Metanephros (tissue), 2 donors: ENCODE measurements around a stretch of chr13.

GRCh38 chr13:110129002-110129592, 177.9 kb downstream of the COL4A1 start:
- RAMPAGE, long total RNA, result no peak

GRCh38 chr13:110136447-110137586, 170.1 kb downstream of the COL4A1 start:
- RAMPAGE, long total RNA, result no peak

- RAMPAGE, long total RNA, result no peak
Observed at GRCh38 chr13:110192785-110193249, 114.1 kb downstream of the COL4A1 start.

DNA sequence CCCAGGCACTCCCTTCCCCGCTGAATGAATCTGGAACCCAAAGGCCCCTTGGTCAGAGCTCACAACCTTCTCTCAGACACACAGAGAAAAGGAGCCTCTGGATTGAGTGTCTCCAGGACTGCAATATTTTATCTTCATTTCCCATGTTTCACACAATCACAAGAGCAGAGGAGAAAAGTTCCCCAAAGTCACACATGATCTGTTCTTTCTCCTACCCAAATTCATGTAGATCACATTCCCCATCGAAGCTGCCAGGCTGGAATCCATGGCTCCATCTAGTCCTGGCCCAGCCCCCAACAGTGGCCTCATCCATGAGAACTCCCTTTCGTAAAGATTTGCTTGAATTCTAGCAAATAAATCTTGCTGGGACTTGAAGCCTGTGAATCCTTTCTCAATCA, 109.6 kb downstream of the COL4A1 start:
- RAMPAGE, long total RNA, result no peak

DNA sequence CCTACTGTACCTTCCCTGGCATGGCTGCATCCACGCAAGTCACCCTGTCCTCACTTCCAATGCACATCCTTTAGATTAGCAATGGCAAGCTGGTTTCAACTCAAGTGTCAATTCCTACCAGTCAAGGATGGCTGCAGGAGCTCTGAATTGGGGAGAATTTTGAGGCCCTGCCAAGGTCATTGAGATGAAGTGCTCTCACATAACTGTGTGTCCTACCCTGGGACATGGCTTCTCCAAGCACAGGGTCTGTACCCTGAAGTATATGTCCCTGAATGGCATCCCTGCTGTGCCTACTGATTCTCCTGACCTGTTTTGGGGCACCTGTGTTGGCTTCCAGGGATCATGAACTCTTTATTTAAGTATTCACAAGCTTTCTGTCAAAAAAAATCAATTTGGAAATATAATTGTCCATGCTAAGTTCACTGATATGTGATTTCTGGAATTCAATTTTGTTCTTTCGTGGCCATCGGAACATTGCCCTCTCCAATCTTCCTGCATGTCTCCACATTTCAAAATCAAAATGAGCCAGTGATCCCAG, 24.4 kb downstream of the COL4A1 start:
- RAMPAGE, long total RNA, result no peak

GRCh38 chr13:110293452-110293913, 13.5 kb downstream of the COL4A1 start:
- RAMPAGE, long total RNA, result no peak

- RAMPAGE, long total RNA, result no peak
Observed at GRCh38 chr13:110308302-110308876, 1.3 kb downstream of the COL4A2 start.

DNA sequence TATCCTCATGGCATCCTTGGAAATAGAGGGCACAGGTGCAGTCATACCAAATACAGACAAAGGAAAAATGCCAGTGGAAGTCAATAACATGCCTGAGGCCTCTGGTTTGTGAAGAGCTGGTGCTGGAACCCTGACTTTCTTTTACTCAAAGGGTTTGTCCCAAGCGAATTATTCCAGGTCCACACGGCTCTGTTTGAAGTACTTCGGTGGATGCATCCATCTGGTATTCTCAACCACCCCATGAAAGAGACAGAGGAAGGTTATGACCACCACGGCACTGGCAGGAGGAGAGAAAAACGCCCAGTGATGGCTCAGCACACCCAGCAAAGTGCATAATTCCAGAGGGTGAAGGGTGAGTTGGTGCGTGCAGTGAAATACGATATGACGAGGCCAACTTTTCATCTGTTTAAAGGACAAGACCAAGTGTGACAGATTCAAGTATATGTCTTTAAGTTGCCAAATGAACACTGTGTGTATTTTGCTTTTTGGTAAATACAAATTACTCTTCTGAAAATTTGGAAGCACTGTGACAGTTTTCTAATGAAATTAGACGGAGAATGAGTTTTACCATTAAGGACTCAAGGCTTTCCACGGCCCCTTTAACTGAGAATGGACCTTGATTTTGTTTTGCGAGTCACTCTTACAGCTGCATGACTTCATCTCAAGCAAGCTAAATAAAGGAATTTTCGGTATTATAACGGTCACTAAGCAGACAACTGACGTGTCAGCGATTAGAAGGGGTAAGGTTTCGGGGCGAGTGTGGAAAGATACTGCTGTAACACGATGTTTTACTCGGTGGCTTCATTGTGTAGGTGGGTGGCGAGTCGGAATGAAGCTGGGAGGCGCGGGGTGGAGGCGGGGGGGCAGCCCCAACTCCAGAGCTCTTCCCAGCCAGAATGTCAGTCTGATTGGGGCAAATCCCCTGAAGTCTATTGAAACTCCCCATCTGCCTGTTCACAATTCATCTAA, 22.8 kb downstream of the COL4A2 start:
- RAMPAGE, long total RNA, result no peak

GRCh38 chr13:110330520-110331054, 23.5 kb downstream of the COL4A2 start:
- RAMPAGE, long total RNA, result no peak

DNA sequence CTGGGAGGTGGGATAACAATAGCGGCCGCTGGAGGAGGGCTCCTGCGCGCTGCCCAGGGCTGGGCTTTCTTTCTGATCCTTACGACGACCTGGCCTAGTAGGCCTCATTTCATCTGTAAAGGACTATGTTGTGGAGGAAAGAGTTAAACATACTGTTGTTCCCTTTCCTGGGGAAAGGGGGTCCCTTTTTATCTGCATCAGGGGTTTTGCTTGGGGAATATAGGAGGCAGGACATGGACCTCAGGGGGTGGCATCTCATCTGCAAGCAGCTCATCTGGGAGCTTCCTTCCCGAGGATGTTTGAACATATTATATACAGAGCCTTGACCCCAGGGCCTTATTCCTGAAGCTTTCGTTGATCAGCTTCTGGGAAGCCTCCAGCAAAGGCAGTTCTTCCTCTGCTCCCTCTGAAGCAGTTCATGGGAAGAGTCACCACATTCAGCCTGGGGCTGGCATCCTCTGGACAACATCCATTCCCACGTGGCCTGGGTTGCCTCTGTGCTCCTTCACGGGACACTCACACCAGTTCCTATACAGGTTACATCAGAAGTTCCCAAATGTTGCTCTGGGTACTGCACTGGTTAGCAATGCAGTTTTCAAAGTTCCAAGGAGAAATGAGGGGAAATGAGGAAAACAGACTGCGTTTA, 29.5 kb downstream of the COL4A2 start:
- RAMPAGE, long total RNA, result no peak

- RAMPAGE, long total RNA, result no peak
Observed at GRCh38 chr13:110382804-110383263, 75.8 kb downstream of the COL4A2 start.

- RAMPAGE, long total RNA, result no peak
Observed at GRCh38 chr13:110397482-110398133, 90.5 kb downstream of the COL4A2 start.

DNA sequence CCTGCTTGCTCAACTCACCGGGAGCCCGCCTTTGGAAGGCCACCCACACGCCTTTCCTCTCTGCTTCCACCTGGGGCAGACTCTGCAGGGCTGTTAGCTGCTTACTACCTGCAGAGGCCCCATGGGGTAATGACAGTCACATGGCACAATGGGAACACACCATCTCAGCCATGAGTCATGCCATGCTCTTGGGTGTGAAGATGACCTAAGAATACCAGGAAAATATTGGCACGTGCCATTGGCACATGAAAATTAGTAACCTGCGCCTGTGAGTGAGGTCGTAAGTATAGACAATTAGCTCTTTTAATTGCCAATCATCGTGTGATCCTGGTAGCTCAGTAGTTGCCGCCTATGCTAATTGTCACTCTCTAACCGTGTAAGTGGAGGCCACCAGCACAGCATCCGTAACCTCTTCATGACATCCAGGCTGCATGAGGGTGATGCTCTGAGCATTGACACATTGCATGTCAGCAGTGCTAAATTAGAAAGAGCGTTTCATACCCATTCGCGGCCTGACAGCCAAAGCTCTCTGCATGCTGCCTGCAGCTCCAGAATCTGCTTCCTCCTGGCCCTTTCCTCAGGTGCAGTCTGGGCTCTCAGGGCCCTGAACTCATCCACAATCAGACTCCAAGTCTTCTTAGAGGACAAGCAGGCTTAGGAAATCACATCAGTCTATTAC, 108.8 kb downstream of the COL4A2 start:
- RAMPAGE, long total RNA, result no peak

DNA sequence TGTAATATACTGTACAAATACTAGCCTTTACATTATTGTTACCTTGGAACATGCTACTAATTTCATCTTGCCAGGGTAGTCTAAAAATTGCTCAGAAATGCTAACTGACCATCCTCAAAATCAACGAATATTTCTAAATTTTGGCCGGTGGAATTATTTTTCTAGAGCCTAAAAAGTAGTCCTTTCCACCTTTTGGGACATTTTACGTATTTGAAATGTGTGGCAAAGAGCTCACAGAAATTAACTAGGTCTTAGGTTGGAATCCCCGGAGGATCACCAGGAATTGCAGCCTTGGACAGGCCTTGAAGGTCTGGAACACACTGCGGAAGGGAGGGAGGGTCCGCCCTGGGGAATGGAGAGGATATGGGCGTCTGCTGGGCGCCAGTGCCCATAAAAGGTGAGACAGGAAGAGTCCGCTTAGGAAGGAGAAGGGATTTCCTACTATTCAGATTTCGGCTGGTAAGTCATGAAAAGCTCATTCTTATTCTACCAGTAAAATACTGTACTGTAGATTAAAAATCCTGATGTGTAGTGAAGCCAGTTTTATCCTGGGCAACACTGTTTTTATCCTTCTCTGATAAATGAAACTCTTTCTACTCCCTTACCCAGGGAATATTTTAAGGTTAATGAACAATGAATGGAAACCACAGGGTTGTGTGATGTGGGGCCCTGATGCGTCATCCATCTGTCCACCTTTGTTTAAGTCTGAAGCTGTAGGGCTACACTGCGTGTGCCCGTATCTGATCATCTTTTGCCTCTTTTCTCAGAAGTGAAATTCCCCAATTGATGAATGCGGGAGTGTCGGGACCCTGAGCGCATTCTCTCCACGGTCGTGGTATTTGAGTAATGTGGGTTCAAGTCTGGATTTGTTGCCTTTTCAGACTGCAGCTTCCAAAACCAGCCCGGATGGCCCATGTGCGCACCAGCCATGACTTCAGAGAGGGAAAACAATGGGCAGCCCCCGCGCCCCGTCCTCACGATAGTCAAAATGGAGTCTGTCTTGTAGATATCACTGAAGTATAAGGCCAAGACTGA, 112.0 kb downstream of the COL4A2 start:
- RAMPAGE, long total RNA, result no peak

DNA sequence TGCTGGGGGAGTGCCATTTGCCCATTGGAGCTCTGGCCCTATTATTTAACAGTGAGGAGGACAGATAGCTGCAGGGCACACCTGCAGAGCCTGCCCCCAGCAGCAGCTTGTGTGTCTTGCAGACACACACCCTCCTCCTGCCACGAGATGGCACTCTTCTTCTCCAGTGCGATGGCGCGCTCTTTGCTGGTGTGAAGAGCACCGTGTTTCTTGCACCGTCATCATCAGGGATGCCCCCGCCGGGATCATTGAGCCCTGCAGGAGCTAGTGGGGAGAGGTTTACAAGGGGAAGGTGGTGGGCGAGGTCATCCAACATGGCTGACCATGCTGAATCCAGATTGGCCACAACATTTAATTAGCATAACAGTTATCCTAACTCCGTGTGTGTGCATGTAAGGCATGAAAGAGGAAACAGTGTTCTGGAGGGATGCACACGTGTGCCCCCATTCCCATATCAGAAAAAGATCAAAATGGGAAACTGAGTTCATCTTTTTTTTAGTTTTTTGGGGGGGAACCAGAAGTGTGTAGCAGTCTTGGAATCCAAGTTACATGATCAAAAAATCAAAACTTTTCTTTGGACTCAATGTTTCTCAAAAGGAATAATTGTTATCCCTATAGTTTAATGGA, 105.5 kb downstream of the RAB20 start:
- RAMPAGE, long total RNA, result no peak

DNA sequence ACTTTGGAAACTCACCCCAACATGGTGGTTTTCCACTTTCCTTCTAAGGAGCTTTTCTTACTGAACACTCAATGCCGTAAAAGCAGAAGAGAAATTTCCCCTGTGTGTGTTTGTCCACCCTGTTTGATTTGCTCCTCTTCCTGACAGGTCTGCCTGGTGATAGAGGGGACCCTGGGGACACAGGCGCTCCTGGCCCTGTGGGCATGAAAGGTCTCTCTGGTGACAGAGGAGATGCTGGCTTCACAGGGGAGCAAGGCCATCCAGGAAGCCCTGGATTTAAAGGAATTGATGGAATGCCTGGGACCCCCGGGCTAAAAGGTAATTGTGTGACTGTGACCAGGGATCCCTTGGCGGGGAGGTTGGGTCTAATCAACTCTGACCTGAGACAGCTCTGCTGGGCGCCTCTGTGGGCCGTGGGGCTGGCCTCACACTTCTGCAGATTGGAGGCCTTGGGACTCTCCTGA, 81.4 kb downstream of the RAB20 start:
- RAMPAGE, long total RNA, result no peak

GRCh38 chr13:110519221-110519420, 42.4 kb downstream of the RAB20 start:
- RAMPAGE, long total RNA, result no peak

DNA sequence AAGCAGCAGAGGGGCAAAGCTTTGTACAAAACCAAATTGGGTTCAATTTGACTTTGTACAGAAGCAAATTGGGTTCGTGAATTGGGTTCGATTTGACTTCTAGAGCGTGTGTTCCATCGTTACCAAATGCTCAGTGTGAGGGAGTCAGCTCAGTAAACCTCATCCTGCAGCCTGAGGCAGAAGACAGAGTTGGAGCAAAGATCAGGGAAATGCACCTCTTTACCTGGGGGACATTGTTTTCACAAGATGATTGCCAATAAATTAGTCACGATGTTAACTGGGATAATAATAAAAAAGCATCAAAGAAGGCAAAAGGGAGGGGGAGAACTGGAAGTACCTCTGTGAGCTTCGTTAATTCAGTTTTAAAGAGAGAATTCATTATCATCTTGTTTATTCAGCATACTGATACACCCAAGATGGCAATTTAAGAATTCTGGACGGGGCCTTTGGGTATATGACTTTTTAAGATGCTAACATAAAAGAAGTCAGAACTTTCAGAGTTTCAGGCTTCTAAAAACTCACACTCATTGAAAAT, 1.4 kb downstream of the RAB20 start:
- RAMPAGE, long total RNA, result no peak

DNA sequence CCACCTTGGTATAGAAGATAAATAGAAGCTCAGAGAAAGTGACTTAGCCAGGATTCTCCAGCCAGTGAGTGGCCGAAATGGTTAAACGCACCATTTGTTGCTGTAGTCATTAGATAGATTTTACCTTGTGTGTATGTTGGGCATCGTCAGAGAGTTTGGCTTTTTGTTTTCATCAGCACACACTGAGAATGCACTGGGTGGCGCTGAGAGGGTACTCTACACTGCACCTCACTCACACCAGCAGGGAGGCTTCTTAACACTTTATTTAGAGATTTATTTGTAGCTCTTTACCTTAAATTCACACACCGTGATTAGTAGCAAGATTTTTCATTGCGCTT, 1.4 kb downstream of the NAXD start:
- RAMPAGE, long total RNA, result no peak

DNA sequence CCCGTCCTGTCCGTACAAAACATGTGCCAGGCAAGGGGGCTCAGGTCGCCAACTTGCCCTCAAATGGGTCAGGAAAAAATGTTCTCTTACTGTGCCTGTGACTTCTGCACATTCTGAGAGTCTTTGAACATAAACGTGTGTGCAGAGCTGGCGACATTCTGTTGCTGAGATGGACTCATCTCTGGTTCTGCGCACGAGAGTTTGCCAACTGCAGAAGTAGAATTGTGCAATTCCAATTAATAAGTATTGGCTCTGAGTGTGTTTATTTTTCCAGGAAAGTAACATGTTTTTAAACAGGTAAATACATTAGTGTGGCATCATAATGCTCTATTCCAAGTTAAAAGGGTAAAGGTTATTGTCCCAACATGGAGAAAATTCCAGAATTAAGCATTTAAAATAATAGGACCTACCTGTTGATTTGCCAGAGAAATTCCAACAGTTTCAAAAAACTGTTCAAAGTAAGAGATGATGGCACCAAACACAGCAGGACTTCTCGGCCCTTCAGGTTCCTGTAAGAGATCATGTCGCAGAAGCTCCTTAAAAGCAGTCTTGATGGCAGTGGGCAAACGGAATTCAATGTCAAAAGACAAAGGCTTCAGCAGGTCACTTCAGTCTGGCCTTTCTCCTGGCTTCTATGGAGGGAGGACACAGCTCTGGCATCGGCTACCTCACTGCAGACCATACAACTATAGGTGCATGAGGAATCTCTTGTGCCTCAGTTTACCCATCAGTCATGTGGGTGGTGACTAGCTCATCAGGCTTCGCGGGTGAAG, 28.8 kb downstream of the NAXD start:
- RAMPAGE, long total RNA, result no peak